Bronchial lymph node (tissue), 1 donor: ENCODE measurements around the genes PALS1, TMEM229B, PLEKHH1 and ARG2.

- PRO-cap, result unidirectional peak, plus-strand start at chr14:64997340
Observed at GRCh38 chr14:64997211-64998023, 10.7 kb downstream of the FNTB start.

GRCh38 chr14:65044405-65045021 lies 57.8 kb downstream of the MAX start:
- PRO-cap, result no peak

- PRO-cap, result bidirectional peak, plus-strand start at chr14:65352042, minus-strand start at chr14:65351945
Observed at GRCh38 chr14:65351876-65352217, 60.7 kb upstream of the FUT8 start.

DNA sequence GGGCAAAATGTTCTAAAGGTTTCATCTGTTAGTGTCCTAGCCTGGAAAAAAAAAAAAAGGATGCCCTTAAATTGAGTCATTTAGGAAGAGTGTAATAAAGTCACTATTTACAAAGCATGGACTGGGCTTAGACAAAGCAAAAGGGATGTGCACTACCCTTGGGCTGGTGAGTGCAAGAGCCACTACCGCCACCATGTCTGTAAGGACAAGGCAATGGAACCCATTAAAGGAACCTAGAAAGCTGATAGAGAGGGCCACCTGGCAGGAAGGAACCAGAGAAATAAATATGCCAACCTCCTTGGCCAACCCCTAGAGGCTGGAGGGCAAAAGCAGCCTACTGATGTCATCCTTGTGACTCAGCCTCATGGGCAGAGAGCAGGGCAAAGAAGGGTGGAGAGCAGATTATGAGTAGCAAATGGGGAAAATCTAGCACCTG lies 59.5 kb upstream of the FUT8 start:
- PRO-cap, result bidirectional peak, plus-strand start at position 371 of the sequence, minus-strand start at position 286 of the sequence

DNA sequence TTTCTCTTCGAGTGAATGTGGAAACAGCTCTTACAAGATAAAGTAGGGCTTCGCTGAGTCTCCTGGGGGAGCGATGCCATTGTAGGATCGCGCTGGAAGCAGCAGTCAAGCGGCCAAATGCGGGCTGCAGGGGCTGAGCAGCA lies 519 bp upstream of the FUT8 start:
- PRO-cap, result no peak

DNA sequence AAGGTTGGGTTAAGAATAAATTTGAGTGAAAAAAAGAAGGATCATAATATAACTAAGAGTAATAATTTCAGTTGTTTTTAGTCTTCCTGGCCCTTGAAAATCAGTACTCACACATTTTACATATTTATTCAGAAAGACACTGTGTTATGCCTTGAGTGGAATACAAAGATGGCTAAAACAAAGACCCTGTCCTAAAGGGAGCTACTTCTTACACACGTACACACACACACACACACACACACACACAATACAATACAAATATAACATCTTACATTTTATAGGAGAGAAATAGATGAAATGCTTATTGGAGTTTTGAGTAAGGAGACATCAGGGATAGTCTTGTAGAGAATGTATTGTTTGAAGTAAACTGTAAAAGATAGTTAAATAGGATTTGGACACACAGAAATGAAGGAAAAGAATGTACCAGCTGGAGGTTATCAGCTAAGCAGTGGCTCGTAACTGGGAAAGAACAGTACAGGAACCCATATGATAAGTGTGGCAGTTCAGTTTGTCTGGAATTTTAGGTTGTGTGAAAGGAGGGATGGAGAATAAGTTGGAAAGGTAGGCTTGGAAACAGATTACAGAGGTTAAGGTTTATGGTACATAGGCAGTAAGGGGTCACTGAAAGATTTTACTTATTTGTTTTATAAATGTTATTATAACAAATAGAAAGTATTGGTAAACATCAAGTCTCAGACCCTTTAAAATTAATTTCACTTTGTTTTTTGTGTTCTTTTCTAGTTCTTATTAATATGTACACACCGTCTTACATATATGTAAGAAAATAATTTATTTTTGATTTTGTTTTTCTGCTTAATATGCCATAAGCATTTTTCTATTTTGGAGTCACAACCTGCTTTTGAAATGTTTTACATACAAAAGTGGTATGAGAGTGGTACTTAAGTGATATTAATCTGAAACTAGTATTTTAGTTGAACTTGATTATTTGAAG lies 217.4 kb downstream of the FUT8 start:
- PRO-cap, result no peak

GRCh38 chr14:66013064-66013619 lies 473.0 kb upstream of the CCDC196 start:
- PRO-cap, result no peak

DNA sequence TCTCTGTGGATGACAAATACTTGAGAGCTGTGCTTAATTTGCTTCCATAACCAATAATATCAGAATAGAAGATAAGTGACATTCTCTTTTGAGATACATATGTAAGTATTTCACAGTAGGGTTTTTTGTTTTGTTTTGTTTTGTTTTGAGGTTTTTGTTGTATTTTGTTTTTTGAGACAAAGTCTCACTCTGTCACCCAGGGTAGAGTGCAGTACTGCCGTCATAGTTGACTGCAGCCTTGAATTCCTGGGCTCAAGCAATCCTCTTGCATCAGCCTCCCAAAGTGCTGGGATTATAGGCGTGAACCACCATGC lies 41.9 kb upstream of the GARIN2 start:
- PRO-cap, result no peak

DNA sequence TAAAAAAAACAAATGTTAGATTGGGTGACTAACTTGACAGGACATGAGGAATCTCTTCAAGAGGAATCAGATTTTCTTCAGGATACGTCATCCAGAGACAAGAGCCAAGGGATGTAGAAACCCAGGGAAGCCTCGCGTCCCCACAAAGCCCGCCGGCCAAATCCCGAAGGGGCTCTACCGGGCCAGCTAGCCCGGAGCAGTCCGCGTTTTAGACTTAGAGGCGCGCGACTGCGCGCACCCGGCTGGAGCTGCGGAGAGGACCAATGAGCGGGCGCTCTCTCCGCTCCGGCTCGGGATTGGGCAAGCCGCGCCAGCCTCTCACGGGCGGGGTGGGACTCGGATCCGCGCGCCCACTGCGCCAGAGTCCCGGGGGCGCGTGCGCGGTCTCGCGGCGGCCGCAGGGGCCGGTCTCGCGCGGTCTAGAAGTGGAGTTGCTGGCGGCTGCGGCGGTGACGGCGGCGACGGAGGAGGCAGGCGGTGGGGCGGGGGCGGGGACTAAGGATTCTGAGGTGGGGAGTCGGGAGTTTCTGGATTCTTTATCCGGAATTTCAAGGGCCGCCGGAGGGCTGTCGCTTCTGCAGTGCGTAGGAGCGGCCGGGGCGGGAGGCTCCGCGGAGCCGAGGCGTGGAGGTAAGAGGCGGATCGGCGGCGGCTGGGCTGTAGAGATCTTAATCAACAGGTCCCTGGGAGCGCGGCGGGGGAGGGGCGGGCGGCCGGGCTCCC lies at the start of gene PALS1:
PALS1 (plus strand) TSS at position 532 of the 723 bp plus-strand sequence.
- PRO-cap, result bidirectional peak, plus-strand start at position 539 of the sequence, minus-strand start at position 230 of the sequence; bidirectional peak, plus-strand start outside the sequence, minus-strand start at position 653 of the sequence

GRCh38 chr14:67410198-67410879 lies 1.6 kb downstream of the PLEK2 start:
- PRO-cap, result no peak

DNA sequence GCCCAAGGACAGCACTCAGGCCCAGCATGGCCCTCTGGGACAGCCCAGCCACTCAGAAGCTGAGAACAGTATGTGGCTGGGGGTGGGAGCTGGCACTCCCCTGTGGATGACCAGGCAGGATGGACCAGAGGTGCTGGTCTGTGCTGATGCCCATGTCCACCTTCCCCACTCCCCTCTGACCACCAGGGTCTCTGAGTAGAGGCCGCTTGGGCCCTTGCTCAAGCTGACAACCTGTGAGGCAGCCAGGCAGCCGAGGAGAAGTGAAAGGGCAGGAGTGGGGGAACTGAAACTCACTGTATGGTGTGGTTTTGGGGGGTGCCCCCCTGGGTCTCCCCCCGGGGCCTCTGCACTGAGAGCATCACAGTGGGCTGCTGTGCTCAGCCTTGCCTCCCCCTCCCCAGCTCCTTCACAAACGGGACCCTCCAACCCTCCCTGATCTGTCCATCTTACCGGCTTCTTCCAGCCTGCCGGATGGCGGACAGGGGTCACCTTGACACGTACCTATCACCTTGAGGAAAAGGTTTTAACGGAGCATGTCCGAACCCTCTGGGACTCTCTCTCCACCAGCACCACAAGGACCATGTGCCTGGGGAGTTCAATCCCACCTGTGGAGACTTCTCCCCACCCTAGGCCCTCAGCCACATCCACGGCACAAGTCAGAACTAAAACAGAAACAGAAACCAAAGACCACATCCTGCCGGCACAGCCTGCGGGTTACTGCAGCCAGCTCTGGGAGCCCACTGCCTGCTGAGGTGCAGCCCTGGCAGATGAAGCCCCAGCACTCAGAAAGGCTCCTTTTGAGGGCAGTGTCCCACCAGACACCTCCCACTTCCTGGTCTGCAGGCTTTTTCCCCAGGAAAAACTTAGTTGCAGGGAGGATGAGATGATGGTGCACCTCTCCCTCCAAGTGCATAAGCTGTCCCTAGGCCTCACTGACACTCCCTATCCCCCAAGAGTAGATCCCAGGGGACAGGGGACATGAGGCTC lies at the start of gene TMEM229B:
TMEM229B (minus strand) TSS at position 664 of the 987 bp plus-strand sequence.
- PRO-cap, result unidirectional peak, minus-strand start at position 664 of the sequence

DNA sequence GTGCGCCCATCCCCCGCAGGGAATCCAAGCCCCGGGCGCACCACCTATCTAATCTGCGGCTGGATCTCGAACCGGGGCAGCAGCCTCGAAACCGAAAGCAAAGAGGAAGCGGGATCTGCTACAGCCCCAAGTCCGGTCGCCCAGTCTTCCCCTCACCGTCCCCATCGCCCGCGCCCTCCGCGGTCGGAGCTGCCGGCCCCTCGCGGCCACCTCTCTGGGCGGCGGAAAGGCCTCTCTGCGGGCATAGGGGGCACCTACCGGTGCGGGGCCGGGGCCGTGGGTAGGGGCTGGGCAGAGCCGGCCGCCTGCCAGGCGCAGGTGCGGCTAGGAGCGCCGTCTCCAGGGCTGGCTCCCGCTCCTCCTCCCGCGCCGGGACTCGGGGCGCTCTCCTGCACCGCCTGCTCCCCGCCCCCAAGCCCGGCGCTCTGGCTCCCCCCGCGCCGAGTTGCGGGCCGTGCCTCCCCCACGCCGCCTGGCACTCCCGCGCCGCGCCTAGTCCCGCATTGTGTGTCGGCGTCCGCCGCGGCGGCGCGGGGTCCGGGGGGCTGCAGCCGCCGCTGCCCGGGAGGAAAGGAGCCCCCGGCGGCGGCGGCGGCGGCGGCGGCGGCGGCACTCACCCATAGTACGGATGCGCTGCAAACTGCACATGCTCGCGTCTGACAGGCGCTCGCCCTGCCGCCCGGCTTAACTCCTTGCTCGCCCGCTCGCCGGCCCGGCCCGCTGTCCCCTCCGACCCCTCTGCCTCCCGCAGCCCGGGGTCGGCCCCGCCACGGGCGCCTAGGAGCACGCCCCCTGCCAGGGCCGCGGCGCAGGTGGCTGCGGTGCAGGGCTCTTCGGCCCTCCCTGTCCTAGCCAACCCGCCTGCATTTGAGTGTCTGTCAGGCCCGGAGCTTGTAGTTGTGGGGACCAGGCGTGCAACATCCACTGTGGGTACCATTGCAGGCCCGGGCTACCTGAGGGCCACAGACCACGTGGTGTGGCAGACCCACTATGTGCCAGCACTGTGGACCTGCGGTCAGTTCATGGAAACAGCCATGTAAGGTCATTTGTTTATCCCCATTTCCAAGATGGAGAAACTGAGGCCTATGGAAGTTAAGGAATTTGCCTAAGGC lies 17.9 kb upstream of the PLEKHH1 start:
- PRO-cap, result unidirectional peak, minus-strand start at position 630 of the sequence

DNA sequence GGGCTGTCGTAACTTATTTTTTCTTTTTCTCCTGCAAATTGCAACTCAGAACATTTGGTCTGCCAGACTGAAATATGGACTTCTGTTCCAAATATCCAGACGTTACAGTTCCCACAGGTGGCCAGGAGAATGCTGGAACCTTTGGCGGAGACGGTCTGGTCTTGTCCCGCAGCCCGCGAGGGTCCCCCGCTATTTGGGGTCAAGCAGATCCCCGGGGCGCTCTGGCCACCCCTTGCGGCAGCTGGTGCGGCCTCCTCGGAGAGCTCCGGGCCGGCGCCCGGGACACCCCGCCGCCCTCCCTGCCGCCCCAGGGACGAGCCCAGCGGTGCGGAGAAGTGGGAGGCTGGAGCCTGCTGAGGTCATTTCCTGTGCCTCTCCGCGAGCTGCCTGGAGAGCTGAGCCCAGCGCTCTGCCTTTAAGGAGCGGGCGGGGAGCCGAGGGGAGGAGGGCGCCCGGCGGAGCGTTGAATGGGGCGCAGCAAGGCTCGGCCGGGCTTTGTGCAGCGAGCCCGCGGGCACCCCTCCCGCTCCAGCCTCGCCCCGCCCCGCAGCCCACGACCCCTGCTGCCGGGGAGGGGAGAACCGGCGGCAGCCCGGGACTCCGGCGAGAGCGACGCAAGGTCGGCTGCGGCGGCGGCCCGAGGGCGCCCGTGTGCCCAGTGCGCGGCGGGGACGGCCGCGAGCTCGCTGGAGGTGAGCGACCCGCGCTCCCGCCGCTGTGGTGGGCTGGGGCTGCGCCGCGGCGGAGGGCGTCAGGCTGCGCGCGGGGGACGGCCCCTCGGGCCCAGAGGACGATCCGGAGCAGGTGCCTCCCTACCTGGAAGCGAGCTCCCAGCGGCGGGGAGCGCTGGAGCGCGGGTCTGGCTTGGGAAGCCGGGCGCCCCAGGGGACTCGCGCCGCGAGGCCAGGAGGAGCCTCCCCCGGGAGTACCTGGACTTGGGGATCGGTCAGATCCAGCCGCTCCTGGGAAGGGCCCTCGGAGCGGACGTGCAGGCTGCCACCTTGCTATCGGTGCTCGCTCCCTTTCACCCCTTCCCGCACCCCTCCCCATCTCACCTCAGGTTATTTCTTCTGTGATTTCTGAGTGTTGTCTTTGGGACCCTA lies at the start of gene PLEKHH1:
PLEKHH1 (plus strand) TSS at position 584 of the 1,103 bp plus-strand sequence.
- PRO-cap, result bidirectional peak, plus-strand start at position 418 of the sequence, minus-strand start at position 309 of the sequence

- PRO-cap, result bidirectional peak, plus-strand start at chr14:67619890, minus-strand start at chr14:67619686
Observed at GRCh38 chr14:67619832-67620786, at the start of gene ARG2. ARG2 (plus strand) TSS chr14:67619920.

DNA sequence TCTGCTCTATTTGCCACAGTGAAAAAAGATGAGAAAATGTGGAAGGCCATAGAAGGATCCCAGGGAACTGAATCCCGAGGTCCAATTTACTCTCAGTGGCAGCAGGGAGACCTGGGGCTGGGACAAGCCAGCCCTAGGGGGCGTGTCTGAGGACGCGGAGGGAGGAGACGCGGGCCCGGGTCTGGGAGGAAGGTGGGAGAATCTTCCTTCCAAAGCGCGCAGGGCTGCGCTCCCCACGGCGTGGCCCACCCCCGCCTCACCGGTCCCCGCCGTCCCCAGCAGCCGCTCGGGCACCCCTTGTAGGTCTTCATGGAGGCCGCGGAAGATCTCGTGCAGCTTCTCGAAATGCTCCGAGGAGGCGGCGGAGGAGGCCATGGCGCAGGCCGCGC lies 323 bp downstream of the VTI1B start:
- PRO-cap, result bidirectional peak, plus-strand start at position 207 of the sequence, minus-strand start at position 94 of the sequence

GRCh38 chr14:67722237-67722822 lies 20.6 kb downstream of the RDH12 start:
- PRO-cap, result no peak

GRCh38 chr14:67937028-67937641 lies 117.6 kb downstream of the RAD51B start:
- PRO-cap, result no peak

DNA sequence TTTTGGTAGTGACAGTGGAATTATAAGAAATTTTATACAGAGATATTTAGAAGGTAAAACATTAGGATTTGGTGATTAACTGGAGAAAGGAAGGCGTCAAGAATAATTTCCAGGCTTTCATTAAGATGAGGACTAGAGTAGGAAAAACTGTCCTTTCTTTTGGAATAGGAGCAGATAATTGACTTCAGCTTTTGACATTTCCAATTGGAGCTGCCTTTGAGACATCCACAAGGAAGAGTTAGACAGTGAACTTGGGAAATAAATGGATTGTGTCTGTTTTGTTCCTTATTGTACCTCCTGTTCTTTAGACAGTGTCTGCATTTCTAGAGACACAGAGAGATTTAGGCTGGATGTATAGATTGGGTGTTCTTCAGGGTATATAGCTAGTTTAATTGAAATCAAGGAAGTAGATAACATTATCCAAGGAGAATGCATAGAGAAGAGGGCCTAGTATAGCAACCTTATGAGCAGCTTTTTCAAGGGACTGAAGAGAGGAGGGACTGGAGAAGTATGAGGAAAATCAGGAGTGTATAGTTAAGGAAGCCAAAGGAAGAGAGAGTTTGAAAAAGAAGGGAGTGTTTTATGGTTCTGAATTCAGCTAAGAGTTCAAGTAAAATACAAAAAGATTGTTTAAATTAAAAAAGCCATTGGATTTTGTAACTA lies 265.5 kb downstream of the RAD51B start:
- PRO-cap, result no peak

DNA sequence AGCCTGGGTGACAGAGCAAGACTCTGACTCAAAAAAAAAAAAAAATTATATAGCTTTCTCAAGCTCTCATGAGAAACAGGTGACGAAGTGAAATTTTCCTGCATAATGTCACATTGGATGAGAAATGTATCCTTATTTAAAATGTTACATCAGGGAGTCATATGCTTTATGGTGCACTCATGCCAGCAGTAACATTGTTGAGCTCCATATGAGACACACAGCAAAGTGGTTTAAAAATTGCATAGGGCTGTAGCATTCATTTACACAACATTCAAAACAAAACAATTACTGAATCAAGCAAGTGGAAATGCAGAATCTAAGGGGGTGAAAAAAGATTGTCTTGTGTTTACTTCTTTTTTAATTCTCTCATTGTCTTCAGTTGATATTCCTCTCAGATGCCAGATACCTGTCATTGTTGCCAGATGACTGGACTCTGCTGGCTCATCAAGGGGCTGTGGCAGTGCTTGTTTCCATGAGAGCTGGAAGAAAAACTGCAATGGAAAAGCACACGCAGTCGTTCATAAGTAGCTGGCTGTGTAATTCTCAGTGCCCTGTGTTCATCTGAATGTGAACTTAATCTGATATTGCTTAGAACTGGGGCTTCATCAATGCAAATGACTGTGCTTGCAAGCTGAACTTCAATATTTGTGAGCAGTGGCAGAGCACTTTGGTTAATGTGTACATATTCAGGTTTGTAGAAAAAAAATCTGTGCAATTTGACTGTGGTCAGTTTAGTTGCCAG lies 305.5 kb downstream of the RAD51B start:
- PRO-cap, result no peak

DNA sequence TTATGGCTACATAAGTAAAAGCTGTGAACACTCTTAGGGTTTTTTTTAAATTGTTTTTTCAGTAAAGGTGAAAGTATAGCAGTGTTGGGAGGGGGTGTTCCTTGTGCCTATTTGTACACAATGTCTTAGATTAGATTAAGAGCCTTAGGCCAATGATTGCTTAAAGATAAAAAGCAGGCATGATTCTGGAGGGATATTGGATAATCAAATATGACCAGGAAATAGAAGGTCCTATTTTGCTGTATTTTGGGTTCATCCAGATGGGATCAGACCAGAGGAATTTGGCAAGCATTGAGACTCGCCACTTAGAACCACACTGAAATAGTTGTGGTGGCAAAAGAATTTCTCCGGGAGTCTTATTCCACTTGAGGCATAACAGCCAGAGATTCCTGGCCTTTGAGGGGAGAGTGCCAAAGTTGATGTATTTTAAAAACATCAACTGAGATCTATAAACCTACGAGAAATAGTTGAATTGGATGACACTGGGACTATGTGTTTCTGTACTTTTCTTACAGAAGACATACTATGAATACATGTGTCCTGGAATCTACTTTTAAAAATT lies 327.2 kb downstream of the RAD51B start:
- PRO-cap, result no peak